Kidney (tissue), 2 donors: ENCODE measurements around the genes NIPAL4 and CLINT1.

GRCh38 chr5:154774216-154774833 is 19.1 kb downstream of the LARP1 start:
- PRO-cap: no peak
- RRBS: no CpG with 5 or more reads among the region's 3 CpGs

- PRO-cap: no peak
- RRBS: no CpG with 5 or more reads among the region's 4 CpGs
Observed at GRCh38 chr5:154799429-154799867, 44.3 kb downstream of the LARP1 start.

GRCh38 chr5:154817183-154818271 is 32.9 kb downstream of the FAXDC2 start:
- PRO-cap: no peak
- RRBS: no CpG with 5 or more reads among the region's 13 CpGs

GRCh38 chr5:154857316-154857647 is 1.1 kb upstream of the CNOT8 start:
- PRO-cap: bidirectional peak, plus-strand start at chr5:154857491, minus-strand start at chr5:154857457
- RRBS: no CpG with 5 or more reads among the region's 23 CpGs

GRCh38 chr5:155053275-155053828 is 39.8 kb downstream of the KIF4B start:
- PRO-cap: no peak
- RRBS: no CpG with 5 or more reads among the region's 2 CpGs

- PRO-cap: unidirectional peak, plus-strand start at chr5:157049881
- RRBS: no CpG with 5 or more reads among the region's 1 CpG
Observed at GRCh38 chr5:157049664-157049998, 9.3 kb downstream of the HAVCR1 start.

DNA sequence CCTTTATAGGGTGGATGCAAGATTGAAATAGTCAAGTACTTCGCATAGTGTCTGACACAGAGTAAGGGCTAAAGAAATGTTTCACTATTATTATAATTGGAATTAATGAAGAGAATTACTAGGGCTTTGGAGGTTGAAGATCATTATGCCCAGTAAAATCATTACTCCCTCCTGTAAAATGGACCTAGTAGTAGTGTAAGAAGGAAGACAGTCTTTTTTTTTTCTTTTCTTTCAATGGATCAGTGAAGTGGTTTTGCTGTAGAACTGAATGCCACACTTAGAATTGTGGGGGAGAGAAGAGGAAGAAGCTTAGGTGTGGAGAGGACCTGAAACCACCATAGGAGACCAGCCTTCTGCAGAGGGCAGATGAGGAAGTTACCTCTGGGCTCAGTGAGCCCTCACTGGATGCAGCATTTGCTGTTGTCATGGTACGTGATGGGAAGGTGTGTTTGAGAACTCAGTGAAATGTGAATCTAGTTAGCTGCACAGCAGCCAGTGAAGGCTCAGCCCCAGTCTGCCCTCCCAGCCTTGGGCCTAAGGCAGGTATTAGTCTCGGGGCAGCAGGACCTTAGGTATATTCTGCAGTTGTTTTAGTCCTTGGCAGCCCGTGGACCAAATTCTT is 17.4 kb downstream of the CYFIP2 start:
- PRO-cap: no peak
- RRBS: no CpG with 5 or more reads among the region's 4 CpGs

DNA sequence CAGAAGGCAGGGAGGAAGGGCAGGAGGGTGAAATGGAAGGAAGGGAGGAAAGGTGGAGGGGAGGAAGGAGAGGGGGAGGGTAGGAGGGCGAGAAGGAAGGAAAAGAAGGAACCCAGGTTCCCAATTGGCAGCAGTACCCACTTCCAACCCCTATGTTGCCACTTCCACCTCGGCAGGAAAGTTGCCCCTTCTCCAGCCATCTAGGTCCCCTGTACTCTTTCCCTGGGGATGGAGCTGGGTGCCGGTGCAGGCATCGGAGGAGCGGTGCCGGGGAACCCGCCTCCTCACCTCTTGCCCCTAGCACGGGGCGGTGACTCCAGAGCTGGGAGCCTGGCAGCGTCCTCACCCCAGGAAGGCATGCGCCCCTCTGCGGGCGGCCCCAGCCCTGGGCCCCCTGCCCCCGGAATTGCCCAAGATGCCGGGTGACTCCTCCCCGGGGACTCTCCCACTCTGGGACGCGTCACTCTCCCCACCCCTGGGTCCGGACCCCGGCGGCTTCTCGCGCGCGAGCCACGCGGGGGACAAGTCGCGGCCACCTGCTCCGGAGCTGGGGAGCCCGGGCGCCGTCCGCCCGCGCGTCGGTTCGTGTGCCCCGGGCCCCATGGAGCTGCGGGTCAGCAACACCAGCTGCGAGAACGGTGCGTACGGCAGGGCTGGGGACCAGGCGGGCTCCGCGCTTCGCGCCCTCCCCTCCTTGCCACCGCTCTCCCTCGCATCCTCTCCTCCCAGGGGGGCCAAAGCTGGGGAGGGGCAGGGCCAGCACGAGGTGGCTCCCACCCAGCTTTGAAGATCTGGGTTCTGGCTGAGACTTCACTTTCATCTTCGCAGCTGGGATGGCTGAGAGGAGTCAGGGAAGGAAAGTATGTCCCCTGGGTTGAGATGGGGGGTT is at the start of gene NIPAL4:
Gene NIPAL4, plus strand, starts transcription at position 494 of the 889 bp plus-strand sequence.
- PRO-cap: no peak
- RRBS: 3% methylated on average over 28 of the region's 54 CpGs

DNA sequence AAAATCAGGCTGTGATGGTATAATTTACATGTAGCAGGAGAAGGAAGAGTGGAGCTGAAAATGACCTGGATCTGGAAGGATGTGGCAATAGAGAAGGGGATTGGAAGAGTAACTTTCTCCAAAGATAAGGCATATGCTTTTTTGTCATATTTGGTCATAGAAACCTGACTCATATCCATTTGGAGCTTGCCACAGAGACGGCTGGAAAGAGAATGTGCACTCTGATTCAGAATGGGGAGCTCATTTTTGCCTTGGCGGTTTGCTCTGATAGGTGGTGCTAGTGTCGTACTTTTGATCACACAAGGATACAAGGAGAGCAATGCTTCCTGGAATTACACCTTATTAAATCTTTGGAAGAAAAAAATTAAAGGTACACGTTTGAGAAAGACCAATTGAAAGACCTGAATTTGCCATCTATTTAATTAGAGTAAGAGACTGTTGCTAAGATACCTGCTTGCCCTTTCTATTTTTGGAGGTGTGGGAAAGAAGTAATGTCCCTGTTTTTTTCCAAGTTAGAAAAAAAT is 5.3 kb downstream of the LSM11 start:
- PRO-cap: no peak
- RRBS: no CpG with 5 or more reads among the region's 4 CpGs

GRCh38 chr5:157858484-157859433 is at the start of gene CLINT1:
Gene CLINT1 (minus strand): TSS chr5:157859145.
- PRO-cap: bidirectional peak, plus-strand start at chr5:157859240, minus-strand start at chr5:157859127
- RRBS: 2% methylated on average over 27 of the region's 67 CpGs

DNA sequence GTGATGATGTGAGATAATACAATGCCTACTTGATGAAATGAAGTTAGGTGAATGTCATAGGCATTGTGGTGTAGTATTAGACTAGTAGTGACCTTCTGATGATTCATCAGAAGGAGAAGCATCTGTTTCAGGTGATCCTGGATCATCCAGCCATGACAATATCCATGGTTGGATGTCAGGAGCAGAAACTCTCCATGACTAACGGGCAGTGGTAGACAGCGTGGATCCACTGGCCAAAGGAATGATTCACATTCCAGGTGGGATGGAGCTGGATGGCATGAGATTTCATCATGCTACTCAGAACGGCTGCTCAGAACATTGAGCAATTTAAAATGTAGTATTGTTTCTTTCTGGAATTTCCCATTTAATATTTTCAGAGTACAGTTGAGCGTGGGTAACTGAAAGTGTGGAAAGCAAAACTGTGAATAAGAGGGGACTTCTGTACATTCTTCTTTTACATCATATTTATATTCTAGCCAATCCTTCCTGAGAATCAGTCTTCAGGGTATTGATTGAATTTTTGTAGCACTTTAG is 11.9 kb upstream of the CLINT1 start:
- PRO-cap: no peak
- RRBS: no CpG with 5 or more reads among the region's 4 CpGs

- PRO-cap: no peak
- RRBS: no CpG with 5 or more reads among the region's 5 CpGs
Observed at GRCh38 chr5:158119842-158120339, 260.9 kb upstream of the CLINT1 start.

GRCh38 chr5:158382466-158382879 is 523.5 kb upstream of the CLINT1 start:
- PRO-cap: no peak
- RRBS: no CpG with 5 or more reads among the region's 2 CpGs

- PRO-cap: no peak
- RRBS: no CpG with 5 or more reads among the region's 1 CpG
Observed at GRCh38 chr5:158431800-158432217, 572.9 kb upstream of the CLINT1 start.

- PRO-cap: no peak
- RRBS: no CpG with 5 or more reads among the region's 1 CpG
Observed at GRCh38 chr5:158511204-158511756, 588.4 kb downstream of the EBF1 start.

- PRO-cap: no peak
- RRBS: no CpG with 5 or more reads among the region's 13 CpGs
Observed at GRCh38 chr5:158727721-158728588, 371.8 kb downstream of the EBF1 start.

GRCh38 chr5:158945683-158946313 is 153.9 kb downstream of the EBF1 start:
- PRO-cap: no peak
- RRBS: no CpG with 5 or more reads among the region's 5 CpGs

- PRO-cap: no peak
- RRBS: no CpG with 5 or more reads among the region's 3 CpGs
Observed at GRCh38 chr5:159101491-159101832, 1.7 kb upstream of the EBF1 start.

DNA sequence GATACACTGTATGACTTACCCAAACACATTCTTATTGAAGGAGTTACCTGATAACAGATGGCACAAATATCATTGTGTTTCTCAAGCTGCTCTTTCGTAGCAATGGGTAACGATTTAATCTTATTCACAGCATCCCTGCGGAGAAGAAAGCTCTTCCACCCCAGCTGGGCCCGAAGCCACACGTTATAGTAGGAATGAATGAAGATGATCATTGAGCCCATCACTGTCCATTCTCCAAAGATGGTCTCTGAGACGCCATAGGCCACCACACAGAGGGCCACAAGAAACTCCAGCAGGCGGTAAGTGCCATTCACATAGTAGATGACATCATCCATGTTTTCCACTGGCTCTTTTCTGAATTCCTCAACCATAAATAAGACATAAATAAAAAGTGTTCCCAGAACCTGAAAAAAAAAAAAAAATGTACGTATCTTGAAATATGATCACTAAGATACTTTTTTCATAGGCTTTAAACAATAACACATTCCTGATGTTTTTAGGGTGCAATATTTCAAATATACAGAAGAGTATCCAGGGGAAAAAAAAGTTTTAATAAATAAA is 48.1 kb downstream of the RNF145 start:
- PRO-cap: no peak
- RRBS: no CpG with 5 or more reads among the region's 8 CpGs

DNA sequence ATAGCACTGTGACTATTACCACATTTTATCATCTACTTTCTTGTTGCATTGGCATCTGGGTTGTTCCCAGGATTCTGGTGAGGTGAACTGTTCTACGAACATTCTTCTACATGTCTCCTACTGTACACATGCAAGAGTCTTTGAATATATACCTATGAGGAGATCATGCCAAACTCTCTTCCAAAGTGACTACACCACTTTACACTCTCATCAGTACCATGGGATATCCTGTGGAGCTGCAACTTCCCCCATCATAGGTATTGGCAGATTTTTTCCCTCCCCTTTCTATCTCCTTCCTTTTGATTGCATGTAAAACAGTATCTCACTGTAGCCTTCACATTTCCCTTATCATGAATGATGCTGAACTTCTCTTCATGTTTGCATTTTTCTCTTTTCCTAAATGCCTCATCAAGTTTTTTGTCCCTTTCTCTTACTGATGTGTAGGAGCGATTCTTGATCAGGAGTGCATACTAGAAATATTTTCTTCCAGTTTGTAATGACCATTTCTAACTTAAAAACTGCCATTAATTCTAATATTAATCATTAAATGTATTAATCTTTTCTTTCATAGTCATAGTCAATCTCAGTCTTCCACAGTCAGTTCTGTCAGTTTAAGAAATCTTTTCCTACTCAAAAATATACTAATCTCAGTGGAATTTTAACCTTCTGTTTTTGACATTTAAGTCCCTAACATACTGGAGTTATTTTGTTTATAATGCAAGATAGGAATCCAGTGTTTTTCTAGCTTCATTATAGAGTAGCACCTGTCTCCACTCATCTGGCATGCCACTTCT is 43.3 kb downstream of the RNF145 start:
- PRO-cap: no peak
- RRBS: no CpG with 5 or more reads among the region's 2 CpGs